Mesenchymal stem cell of the bone marrow (primary cell): Measurements from ENCODE around the genes ARMT1, VIP and FBXO5.

DNA sequence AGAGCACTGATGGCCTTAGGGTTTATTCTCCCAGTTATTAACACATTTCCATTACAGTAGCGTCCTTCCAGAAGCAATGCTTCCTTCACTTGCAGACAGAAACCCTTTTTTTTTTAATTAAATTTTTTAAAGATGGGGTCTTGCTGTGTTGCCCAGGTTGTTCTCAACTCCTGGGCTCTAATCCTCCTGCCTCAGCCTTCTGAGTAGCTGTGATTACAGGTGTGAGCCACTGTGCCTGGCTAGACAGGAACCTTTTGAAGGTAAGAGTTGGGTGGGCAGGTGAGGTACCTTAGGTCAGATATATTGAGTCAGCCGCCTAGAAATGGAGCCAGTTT, 79.6 kb downstream of the IYD start:
- CAGE, long polyA plus RNA: no peak

DNA sequence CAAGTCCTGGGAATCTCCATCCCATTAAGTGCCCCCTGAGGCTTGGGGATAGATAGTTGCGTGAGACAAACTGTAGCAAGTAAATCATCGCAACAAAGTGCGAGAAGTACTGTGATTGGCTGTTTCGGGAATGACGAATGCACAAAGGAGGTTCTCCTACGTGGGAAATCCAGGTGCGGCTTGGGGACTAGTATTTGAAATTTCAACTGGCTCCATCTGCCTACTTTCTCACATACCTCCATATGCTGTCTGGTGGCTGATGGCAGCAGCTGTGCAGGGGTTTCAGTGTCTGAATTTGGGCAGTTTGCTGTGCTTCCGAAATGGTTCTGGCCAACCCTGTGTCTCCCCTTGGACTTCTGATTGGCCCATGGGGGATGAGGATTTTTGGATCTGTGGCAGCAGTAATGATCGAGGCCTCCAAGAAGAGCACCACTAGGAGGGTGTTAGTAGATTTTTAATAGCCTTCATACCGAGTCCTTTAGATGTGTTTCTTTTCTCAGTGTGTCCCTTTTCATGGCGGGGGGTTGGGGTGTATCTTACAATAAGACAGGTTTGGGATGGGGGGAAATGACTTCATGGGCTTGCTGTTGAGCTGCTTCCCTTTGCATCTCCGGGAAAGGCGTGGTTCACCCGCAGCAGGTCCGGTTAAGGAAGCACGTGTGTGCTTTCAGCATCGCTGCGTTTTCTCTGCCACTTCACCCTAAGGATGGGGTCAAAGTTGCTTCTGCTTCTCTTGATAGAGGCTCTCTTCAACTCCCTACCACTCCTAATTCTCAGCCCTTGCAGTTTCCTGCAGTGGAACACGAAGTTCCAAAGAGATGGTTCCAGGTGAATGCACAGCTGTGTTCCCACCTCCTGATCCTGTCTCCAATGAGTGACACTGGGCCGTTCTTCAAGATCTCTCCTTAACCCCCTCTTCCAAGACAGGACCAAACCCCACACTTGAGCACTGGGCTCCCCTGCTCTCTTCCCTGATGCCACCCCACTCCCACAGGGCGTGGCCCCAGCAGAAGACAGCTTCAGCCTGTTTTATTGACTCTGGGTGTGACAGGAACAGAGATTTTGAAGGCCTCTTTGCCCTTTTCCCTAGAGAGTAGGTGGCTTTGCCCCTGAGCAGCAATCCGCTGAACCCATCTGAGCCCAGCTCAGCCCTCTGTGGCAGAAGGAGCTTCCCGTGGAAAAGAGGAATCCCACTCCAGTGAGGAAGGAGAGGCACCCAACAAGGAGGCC, 85.0 kb downstream of the PLEKHG1 start:
- CAGE, long polyA plus RNA: no peak

- CAGE, long polyA plus RNA: no peak
Observed at GRCh38 chr6:150809021-150809534, 56.4 kb upstream of the MTHFD1L start.

DNA sequence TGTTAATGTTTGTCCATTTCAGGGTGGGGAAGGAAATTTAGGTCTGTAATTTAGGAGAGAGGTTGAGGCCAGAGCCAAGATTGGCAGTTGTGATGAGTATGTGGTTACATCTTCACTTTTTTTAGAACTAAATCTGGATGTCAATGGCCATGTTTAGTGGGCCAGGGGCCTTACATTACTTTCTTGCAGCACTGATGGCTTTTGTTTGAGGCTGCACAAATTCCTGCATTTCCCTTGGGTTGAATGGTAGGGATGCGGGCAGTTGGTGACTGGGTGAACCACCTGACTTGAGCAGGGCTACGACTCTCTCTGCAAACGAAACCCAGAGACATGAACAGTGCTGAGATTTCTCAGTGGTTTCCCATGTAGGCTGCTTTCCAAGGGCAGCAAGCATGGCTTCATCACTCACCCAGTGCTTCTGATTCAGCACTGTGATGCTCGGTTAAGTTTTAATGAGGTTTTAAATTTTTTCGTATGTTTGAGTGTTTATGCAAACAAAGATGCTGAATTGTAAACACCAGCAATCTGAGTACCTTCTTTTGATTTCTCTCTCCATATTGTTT, 127.1 kb downstream of the MTHFD1L start:
- CAGE, long polyA plus RNA: no peak

DNA sequence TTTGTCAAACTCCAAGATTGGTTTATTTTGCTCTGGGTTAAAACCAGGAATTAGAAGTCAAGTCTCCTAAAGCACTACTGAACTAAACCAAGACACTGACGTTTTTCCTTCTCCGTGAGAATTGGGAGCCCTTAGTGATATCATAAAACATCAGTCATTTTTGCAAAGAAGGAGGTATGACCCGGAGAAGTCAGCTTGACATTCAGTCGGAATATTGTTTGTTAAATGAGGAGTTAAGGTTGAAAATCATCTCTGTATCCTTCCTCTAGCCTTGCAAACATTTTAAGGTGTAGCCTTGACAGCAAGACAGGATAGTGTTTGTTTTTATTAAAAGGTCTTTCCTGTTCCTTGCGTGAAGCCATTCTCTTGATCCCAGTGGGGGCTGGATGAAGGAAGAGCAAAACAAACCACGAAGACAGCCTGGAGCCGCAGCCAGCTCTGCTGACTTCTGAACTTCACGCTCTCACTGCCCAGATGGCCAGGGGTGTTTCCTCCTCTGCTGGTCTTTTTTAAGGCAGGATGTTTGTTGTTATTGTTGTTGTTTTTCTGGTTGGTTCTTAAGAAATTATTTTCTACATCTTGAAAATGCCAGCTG, 156.3 kb downstream of the MTHFD1L start:
- CAGE, long polyA plus RNA: no peak

- CAGE, long polyA plus RNA: no peak
Observed at GRCh38 chr6:151045197-151046315, 180.1 kb downstream of the MTHFD1L start.

GRCh38 chr6:151136554-151137068, 103.2 kb upstream of the AKAP12 start:
- CAGE, long polyA plus RNA: no peak

DNA sequence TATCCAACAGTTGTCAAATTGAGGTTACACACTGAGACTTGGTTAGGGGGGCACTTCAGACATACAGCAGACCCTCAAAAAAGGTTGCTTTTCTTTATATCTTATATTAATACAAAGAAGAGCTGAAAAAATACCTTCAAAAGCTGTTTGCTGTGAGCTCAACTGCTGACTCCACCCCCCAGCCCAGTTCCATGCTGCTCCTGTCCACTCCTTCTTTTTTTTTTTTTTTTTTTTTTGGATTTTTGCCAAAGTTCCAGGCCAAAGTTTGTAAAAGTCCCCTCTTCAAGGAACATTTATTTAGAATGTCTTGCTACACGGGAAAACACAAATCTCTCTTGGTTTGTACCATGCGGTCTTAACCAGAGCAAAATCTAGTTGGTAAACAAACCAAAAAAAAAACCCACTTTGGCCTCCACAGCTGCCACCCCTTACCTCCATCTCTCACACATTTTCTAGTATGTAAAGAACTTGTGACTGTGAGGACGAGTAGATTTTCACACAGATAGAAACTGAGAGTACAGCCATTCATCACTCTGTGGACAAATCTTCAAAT, 85.3 kb upstream of the AKAP12 start:
- CAGE, long polyA plus RNA: no peak

DNA sequence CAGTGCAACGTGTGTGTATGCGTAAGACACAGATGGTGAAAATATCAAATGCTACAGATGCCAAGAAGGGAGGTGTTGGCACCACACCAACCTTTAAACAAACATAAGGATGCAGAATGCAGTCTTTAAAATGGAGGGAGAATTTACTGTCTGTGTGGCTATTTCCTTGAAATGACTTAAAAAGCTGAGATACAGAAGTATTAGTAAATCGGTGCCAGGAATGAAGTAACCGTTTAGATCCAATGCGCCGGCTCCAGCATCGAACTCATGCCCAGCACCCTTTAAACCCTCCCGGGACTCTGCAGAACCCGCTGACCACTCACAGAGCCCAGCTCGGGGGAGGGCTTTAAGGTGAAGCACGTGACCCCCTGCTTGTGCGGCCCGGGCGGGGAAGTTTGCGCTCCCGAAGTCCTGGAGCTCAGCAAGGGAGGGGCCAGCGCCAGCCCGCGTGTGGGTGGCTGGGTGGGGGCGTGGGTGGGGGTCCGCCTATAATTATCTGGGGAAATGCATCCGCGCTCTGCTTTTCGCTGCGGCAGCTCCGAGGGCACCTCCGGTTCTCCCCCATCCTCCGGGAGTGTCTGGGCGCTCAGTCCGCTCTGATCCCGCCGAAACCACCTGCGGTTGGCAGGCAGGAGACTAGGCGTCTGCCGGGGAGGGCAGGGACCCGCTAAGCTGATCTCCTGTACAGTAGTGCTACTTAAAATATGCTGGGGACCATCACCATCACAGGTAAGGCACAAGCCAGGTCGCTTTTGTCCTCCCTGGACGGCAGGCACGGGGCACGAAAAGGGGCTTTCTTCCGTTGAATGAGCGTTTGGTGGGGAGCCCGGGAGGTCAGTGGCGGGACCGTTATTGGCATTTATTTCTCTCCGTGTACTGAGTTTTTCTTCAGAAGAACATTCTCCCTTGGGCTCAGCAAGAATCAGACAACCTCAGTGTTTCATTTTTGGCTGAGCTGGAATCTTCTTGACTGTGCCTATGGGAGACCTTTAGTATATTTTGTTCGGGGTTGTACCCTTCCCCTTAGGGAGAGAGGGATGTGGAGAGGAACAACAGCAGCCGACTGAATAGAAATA, 65.9 kb downstream of the ZBTB2 start:
- CAGE, long polyA plus RNA: no peak

- CAGE, long polyA plus RNA: no peak
Observed at GRCh38 chr6:151452213-151453147, at the start of gene ARMT1. TSS of gene ARMT1 (plus strand) at chr6:151452466.

DNA sequence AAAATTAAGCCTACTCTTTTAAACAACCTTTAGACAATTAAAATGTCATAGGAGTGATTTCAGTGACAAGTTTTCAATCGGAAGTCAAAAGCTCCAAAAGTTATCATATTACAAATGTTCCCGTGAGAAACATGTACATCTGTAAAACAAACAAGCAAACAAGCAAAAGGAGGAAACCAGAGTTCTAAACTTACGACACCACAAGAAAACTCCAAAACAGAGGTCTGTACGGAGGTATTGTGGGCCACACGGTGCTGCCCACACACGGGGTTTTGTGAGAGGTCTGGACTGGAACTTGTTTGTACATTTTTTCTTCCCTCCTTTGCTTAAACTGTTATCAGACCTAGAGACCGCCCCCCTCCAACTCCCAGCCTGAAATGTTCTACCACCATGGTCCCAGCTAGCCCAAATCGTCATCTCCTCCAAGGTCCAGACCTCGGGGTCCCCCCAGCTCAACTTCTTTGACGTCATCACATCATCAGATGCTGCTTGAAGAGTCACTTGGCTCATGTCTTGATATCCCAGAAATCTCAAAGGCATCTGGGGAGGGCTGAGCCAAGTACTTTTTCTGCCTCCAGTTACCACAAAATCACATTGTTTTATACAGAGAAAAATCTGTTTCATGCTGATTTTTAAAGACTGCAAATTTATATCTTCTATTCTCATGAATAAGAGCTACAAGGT, 2.9 kb upstream of the CCDC170 start:
- CAGE, long polyA plus RNA: no peak

- CAGE, long polyA plus RNA: no peak
Observed at GRCh38 chr6:151493123-151493576, 667 bp upstream of the CCDC170 start.

DNA sequence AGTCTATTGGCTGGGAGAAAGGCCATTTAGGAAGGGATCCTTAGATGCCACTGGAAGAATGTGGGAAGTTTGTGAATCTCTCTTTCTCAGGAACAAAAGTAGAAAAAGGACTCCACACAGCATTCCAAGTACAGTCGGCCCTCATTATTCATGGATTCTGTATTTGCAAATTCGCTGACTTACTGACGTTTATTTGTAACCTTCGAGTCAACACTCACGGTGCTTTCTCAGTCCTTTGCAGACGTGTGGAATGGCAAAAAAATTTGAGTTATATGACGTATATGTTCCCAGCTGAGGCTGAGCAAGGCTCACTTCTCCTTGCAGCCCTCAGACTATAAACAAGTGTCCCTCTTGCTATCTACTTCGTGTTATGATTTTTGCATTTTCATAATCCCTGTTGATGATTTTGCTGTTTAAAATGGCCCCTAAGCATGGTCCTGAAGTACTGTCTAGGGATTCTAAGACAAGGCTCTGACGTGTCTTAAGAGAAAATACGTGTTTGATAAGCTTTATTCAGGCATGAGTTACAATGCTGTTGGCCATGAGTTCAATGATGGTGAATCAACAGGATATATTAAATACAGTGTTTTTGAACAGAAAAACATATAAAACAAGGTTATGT, 8.1 kb downstream of the ESR1 start:
- CAGE, long polyA plus RNA: no peak

GRCh38 chr6:152695594-152696063, 2.1 kb upstream of the MYCT1 start:
- CAGE, long polyA plus RNA: no peak

- CAGE, long polyA plus RNA: no peak
Observed at GRCh38 chr6:152750579-152750956, at the start of gene VIP. TSS of gene VIP (plus strand) at chr6:152750797.

GRCh38 chr6:152981946-152983185, at the start of gene FBXO5:
TSS of gene FBXO5 (minus strand) at chr6:152983041.
- CAGE, long polyA plus RNA: no peak

DNA sequence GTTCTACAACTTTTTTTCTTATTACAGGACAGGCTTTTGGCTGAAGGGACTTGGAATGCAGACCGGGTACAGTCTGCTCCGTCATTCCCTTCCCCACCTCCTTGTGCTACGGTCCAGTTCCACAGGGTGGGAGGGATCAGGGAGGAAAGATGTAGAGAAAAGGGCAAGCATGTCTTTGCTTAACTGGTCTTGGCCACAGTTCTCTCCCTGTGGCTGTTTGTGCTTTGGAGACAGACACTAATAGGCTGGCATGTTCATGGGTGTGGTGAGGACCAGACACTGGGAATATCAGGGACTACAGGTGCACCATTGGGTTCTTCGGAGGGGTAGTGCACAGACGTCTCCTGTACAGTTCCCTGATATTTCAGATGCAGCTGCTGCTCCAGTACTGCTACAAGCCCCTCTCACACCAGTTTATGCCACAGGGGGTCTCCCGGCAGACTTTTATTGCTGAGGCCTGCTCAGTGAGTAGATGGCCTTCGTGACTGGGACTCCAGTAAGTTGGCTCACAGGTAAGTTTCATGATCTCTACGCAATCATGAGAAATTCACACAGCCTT, 12.3 kb upstream of the RGS17 start:
- CAGE, long polyA plus RNA: no peak

DNA sequence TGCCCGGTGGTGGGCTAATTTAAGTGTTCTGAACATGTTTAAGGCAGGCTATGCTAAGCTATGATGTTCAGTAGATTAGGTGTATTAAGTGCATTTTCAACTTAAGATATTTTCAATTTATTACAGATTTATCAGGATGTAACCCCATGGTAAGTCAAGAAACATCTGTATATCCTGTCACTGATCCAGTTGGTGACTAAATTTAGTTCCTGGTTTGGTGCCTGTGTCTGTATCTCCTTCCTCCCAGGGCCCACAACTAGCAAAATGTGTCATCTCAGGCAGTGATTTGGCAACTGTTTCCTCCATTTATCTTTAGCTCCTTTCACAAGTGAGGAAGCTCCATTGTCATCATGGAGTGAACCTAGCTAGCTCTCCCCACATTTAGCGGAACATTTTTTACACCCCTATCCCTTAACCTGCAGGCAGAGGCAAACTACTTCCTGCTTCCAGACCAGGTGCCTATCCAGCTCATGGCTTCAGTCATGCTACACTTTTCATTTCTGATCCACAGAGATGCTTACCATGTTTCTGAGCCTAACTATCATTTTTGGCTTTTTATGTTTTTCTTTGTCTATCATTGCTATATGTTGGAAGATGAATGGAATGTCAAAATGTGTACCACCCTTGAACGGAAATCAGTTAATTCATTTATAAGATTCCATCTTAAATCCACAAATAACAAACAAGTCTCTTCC, 99.5 kb downstream of the IPCEF1 start:
- CAGE, long polyA plus RNA: no peak

- CAGE, long polyA plus RNA: no peak
Observed at GRCh38 chr6:154292613-154293170, 63.9 kb downstream of the IPCEF1 start.

- CAGE, long polyA plus RNA: no peak
Observed at GRCh38 chr6:154477697-154479152, 32.3 kb downstream of the CNKSR3 start.